ENCODE measurements around a stretch of chr6.

DNA sequence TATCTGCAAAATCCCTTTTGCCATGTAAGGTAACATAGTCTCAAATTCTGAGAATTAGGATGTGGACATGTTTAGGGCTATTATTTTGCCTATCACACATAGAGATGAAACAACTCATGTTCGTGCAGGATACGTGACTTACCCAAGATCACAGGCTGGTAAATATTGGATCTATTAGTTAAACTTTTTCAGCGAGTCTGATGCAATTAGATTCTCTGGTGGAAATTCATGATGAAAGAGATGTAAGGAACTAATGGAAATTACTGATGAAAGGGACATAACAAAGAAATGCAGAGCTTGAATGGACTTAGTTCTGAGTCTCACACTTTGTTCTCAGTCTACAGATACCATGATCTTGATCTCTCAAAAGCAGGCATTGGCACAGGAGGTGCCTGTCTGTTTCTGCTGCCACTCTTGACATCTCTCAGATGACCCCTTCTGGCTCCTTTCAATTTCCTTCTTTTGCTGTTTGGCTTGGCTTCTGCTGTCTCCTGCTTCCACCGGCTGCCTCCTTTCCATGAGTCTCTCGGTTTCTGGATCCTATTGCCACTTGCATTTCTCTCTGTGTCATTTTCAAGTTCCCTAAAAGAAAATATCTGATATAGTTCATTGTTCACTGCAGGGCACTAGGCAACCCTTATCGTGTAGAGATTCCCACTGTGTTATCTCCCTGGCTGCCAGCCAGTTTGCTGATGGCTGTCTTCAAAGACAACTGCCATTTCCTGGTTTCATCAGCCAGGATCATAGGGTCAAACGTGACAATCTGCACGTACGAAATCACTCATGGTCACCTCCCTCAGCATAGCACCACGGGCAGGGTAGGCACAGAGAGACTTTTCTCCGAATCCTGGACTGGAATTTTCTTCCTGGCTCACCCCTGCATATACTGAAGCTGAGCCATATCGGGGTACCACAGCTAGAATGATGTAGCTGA lies 144.8 kb upstream of the TMEM170B start:
- PRO-cap, result bidirectional peak, plus-strand start at position 802 of the sequence, minus-strand start at position 535 of the sequence
- RAMPAGE, long total RNA, 2 experiments, result no peak in any of the 2 experiments

DNA sequence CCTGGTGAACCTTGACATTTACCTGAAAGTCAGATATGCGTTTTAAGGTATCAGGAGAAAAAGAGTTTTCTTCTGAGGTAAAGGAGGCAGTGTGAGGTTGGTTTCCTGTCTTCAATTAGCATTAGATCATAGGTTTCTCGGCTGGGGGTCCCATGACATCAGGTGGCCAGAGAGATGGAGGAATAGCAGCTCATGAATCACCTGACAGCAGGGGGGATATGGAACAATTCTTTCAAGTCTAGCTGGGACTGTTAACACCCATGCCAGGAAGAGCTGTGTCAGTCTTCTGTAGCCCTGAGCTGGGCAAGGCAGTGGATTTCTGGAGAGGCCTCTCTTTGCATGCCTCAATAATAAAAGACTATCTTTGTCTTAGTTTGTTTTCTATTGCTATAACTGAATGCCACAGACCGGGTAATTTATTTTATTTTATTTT lies 107.9 kb upstream of the TMEM170B start:
- PRO-cap, result unidirectional peak, plus-strand start at position 281 of the sequence
- RAMPAGE, long total RNA, 2 experiments, result no peak in any of the 2 experiments

- PRO-cap, result bidirectional peak, plus-strand start at chr6:11433342, minus-strand start at chr6:11433067
- RAMPAGE, long total RNA, 2 experiments, result no peak in any of the 2 experiments
These were observed 104.8 kb upstream of the TMEM170B start for GRCh38 chr6:11432674-11433215.

- PRO-cap, result bidirectional peak, plus-strand start at chr6:11433342, minus-strand start at chr6:11433067
- RAMPAGE, long total RNA, 2 experiments, result no peak in any of the 2 experiments
These were observed 104.4 kb upstream of the TMEM170B start for GRCh38 chr6:11433216-11433571.

DNA sequence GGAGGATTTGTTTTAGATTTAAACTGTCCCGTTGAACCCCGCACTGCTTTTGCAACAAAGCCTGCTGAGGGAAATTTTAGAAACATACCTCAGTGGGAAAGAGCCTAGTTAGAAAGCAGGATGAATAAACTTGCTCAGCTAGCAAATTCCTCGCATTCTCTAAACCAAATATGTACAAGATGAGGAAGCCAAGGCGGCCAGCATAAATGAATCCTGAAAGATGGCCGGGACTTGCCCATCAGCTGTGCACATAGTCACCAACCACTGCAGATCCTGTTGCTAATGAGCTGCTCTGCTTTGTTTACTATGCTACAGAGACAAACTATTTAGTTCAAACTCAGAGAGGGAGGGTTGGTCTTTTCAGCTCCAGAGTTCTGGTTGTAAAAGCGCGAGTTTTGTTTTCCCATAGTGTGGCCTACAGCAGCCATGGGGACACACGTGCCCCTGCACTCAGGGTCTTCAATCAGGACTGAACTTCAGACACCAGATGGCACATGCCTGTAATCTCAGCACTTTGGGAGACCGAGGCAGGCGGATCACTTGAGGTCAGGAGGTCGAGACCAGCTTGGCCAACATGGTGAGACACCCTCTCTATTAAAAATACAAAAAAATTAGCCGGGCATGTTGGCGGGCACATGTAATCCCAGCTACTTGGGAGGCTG lies 49.1 kb downstream of the TMEM170B start:
- PRO-cap, result no peak
- RAMPAGE, long total RNA, 2 experiments, result no peak in any of the 2 experiments

- PRO-cap, result no peak
- RAMPAGE, long total RNA, 2 experiments, result no peak in any of the 2 experiments
These were observed 112.7 kb downstream of the TMEM170B start for GRCh38 chr6:11650087-11650780.

DNA sequence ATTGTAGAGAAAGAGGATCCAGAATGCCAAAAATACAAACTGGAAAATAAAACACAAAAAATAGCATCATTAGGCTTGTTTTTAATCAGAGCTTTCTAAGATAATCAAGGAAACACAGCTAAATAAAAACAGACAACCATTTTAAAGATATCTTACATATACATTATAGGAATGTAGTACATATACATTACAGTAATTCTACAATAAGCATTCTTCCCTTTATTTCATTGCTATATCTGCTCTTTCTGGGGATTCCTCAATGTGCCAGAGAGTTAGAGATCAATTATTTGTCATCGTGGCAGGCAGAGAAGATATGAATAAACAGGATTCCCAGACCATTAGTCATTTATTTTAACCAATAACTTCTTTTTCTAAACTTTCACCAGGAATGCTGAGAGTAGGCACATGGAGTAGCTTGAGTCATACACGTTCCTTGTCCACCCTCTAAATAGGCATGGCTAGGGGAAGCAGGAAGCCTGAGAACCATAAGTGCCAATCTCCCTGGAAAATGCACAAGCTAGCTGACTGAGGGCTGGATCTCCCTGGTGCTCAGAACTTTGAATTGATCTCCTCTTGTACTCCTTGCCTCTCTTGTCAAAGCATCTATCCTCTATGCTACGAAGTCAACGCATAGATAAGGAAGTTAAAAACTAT lies 12.1 kb downstream of the ADTRP start:
- PRO-cap, result unidirectional peak, plus-strand start at position 486 of the sequence
- RAMPAGE, long total RNA, 2 experiments, result no peak in any of the 2 experiments

DNA sequence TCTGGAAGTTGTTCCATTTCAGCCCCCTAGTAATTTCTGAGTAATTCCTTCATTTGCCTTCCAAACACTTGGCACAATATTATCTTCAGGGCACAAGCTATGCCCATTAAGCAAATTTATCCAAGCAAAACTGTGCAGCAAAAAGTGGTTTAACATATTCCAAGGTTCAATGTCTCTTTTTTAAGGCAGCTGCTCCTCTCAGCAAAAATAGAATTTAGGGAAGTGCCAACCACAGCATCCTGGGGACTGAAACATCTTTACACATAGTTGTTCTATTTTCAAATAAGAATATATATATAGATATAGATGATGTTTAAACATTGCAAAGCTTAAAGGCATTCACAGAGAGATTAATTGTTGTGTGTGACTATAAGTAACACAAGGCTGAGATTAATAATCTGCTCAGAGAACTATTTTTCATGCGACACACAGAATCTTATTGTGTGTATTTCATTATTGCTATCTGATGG lies 75.2 kb upstream of the ADTRP start:
- PRO-cap, result no peak
- RAMPAGE, long total RNA, 2 experiments, result no peak in any of the 2 experiments

- PRO-cap, result no peak
- RAMPAGE, long total RNA, 2 experiments, result no peak in any of the 2 experiments
These were observed 102.8 kb upstream of the ADTRP start for GRCh38 chr6:11881415-11881891.

DNA sequence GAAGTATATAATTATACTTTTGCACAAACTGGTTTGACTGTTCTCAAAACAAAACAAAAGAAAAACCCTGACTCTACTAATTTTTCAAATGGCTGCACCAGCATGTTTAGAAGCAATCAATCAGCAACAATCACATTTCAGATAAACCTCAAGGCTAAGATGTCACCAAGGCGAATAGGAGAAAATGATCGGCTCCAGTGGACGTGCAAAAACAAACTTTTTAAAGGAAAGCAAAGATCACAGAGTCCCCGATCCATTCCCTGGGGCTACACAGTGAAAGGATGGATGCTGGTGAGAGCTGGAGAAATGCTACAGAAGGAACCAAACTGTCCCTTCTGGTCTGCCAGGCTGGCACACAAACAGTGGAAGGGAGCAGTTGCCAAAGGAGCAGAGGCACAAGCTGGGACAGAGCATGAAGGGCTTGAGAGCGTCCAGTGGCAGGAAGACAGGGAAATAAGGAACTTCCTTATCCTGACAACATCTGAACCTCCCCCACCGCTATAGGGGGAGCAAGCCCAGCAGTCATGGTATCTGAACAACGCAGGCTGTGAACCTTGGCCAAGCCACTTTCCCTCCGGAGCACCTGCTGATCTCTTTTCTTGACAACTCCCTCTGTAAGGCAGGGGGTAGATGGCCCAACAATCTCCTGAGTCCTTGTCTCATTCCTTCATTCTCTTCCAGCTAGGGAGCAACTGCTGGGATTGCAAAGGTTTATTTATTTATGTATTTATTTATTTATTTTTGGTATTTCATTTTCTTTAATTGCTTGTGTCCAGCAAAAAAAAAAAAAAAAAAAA lies 73.7 kb upstream of the HIVEP1 start:
- PRO-cap, result no peak
- RAMPAGE, long total RNA, 2 experiments, result no peak in any of the 2 experiments

- PRO-cap, result no peak
- RAMPAGE, long total RNA, 2 experiments, result no peak in any of the 2 experiments
These were observed 14.1 kb downstream of the HIVEP1 start for GRCh38 chr6:12025993-12026907.

DNA sequence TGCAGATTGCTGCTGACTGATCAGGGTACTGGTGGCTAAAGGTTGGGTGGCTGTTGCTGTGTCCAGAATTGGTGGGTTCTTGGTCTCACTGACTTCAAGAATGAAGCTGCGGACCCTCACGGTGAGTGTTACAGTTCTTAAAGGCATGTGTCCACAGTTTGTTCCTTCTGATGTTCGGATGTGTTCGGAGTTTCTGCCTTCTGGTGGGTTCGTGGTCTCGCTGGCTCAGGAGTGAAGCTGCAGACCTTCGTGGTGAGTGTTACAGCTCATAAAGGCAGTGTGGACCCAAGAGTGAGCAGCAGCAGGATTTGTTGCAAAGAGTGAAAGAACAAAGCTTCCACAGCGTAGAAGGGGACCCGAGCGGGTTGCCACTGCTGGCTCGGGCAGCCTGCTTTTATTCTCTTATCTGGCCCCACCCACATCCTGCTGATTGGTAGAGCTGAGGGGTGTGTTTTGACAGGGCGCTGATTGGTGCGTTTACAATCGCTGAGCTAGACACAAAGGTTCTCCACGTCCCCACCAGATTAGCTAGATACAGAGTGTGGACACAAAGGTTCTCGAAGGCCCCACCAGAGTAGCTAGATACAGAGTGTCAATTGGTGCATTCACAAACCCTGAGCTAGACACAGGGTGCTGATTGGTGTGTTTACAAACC lies 95.4 kb downstream of the HIVEP1 start:
- PRO-cap, result no peak
- RAMPAGE, long total RNA, 2 experiments, result no peak in any of the 2 experiments

GRCh38 chr6:12249813-12250153 lies 40.4 kb upstream of the EDN1 start:
- PRO-cap, result no peak
- RAMPAGE, long total RNA, 2 experiments, result no peak in any of the 2 experiments

DNA sequence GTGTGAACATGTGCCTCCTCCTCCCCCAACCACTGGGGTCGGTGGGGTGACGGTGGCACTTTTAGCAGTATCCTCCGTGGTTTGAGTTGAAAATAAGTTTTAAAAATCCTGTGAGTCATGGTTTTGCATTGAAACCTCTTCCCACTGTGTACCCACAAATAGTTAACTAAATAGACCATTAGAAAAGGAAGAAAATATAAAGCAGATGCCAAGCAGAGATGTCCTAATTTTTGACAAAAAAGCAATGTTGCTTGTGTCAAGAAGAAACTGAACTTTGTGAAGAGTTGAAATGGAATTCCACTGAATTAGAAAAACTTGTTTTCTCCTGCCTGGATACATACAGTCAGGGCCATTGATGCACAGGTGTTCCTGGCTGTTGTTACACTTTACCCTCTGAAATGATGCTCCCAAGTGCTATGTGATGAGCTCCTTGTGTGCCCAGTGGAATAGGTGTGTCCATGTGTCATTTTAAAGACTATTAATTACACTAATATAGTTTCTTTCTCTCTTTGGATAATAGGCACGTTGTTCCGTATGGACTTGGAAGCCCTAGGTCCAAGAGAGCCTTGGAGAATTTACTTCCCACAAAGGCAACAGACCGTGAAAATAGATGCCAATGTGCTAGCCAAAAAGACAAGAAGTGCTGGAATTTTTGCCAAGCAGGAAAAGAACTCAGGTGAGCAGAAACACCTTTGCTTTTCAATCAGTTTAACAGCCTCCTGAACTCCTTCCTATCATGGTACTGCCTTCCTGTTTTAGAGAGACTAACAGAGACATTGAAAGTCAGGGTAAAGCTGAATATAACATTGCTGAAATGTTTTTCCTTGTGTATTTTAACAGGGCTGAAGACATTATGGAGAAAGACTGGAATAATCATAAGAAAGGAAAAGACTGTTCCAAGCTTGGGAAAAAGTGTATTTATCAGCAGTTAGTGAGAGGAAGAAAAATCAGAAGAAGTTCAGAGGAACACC lies 3.5 kb downstream of the EDN1 start:
- PRO-cap, result no peak
- RAMPAGE, long total RNA, 2 experiments, result no peak in any of the 2 experiments

DNA sequence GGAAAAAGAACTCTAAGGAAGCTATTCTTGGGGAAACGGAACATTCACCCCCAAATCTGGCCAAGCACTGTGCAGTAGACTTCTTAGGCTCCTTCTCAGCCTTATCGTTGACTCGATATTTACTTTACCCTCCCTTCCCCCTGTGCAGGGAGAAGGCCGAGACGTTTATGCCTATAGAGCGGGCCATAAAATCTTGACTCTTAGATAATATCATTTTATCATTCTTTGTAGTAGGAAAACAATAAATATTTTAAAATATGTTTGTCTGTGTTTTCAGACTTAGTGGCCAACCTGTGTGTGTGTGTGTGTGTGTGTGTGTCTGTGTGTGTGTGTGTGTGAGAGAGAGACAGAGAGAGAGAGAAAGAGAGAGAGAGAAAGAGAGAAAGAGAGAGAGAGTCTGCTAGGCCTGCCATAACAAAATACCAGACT lies 74.1 kb downstream of the EDN1 start:
- PRO-cap, result no peak
- RAMPAGE, long total RNA, 2 experiments, result no peak in any of the 2 experiments

DNA sequence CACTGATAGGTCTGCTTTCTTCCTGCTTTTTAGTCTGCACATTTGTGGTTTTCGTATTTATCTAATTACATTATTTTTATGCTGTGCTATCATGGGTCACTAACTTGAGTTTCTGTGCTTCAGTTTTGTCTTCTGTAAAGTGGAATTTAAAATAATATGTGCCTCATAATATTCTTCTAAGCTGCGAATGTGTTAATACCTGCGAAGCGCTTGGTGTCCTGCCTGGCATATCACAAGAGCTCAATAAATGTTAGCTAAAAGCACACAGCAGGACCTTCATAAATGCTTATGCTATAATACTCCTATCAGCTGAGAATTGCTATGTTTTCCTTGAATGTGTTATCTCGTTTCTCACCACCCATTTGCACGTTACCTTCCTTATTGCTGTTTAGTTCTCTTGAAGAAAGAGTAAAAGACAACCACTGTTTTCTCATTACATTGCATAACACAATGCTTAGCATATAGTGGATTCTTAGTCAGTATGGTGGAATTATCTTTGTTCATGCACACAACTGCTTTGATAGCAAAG lies 76.5 kb downstream of the EDN1 start:
- PRO-cap, result no peak
- RAMPAGE, long total RNA, 2 experiments, result no peak in any of the 2 experiments

- PRO-cap, result no peak
- RAMPAGE, long total RNA, 2 experiments, result no peak in any of the 2 experiments
These were observed 26.0 kb upstream of the TBC1D7 start for GRCh38 chr6:13354122-13355022.

- PRO-cap, result no peak
- RAMPAGE, long total RNA, 2 experiments, result no peak in any of the 2 experiments
These were observed 67.9 kb upstream of the TBC1D7 start for GRCh38 chr6:13395865-13397069.

DNA sequence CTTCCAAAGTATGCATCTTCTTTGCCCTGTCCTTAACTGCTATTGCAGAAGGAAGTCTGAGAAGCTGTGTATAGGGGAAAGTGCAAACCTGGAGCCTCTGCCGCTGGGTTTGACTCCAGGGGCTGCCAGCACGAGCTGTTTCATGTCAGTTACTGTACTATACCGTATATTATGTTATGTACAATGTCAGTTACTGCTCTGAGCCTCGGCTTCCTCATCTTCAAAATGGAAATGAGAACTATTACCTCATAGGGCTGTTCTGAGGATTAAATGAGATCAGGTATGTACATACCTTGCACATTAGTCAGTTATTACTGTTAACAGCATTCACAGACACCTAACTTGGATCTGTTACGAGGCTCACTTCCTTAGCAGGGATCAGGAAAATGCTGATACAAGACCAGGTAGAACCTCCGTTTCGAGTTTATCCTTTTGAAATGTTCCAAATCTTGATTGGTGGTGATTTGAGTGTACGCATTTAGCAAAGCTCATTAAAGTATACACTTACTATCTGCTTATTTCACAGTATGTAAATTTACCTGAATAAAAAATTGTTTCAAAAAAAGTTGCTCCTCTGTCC lies 69.7 kb upstream of the TBC1D7 start:
- PRO-cap, result no peak
- RAMPAGE, long total RNA, 2 experiments, result no peak in any of the 2 experiments

GRCh38 chr6:13413952-13414703 lies 73.3 kb downstream of the GFOD1 start:
- PRO-cap, result bidirectional peak, plus-strand start at chr6:13414429, minus-strand start at chr6:13414248
- RAMPAGE, long total RNA, 2 experiments, result no peak in any of the 2 experiments